GM06990 (cell line): ENCODE measurements around a stretch of chr19.

- RRBS: 97% methylated on average over 17 of the region's 71 CpGs
Measured at GRCh38 chr19:3381600-3382629, 15.5 kb downstream of the NFIC start.

DNA sequence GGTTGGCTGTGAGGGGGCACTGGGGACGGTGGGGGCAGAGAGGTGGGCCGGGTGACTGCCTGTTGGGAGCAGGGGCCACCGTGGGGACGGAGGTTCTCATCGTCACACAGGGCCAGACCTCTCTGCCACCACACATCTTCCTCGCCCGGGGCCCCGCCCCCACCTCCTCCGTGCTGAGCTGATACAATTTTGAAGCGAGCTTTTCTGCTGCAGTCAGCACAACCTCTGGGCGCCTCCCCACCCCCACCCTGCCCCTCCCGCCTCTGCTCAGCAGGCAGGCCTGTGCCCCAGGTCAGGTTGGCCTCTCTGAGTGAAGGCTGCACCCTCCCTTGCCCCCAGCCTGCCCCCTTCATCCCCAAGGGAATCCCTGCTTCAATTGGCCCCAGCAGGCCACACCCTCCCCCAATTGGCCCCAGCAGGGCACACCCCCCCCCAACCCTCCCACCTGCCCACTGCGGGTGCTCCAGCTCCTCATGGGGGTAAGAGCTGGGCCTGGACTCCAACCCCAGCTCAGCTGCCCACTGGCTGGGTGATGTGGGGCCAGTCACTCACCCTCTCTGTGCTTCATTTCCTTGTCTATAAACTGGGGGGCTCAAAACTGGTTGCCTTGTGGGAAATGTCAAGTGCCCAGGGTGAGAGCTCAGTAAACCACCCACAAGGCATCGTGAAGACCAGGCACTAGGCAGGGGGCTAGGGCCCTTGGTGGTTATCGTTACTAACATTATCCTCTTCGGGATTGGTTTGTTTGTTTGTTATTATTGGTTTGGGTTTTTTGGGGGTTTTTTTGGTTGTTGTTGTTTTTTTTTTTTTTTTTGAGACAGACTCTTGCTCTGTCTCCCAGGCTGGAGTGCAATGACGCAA is 18.6 kb downstream of the NFIC start:
- RRBS: 5% methylated on average over 4 of the region's 17 CpGs

DNA sequence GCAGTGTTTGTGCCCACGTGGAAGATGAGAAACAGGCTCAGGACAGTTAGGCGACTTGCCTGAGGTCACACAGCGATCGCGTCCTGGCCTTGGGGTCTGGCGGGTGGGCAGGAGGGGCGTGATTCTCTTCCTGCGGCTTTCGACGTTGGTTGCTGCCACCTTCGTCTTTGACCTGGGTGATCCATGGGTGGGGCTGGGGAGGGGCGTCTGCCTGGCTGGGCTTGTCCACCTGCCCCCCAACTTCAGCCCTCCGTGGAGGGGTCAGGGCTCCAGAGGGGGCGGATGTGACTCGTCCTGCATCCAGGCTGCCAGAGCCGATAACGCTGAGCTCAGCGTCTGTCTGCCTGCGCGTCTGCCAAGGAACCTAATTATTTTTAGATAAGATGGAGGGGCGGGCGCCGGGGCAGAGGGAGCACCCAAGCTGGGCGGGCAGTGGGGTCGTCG is 57.0 kb downstream of the SMIM24 start:
- RRBS: 92% methylated on average over 2 of the region's 26 CpGs

- RRBS: 3% methylated on average over 6 of the region's 46 CpGs
Measured at GRCh38 chr19:3506556-3507332, 633 bp downstream of the FZR1 start.

DNA sequence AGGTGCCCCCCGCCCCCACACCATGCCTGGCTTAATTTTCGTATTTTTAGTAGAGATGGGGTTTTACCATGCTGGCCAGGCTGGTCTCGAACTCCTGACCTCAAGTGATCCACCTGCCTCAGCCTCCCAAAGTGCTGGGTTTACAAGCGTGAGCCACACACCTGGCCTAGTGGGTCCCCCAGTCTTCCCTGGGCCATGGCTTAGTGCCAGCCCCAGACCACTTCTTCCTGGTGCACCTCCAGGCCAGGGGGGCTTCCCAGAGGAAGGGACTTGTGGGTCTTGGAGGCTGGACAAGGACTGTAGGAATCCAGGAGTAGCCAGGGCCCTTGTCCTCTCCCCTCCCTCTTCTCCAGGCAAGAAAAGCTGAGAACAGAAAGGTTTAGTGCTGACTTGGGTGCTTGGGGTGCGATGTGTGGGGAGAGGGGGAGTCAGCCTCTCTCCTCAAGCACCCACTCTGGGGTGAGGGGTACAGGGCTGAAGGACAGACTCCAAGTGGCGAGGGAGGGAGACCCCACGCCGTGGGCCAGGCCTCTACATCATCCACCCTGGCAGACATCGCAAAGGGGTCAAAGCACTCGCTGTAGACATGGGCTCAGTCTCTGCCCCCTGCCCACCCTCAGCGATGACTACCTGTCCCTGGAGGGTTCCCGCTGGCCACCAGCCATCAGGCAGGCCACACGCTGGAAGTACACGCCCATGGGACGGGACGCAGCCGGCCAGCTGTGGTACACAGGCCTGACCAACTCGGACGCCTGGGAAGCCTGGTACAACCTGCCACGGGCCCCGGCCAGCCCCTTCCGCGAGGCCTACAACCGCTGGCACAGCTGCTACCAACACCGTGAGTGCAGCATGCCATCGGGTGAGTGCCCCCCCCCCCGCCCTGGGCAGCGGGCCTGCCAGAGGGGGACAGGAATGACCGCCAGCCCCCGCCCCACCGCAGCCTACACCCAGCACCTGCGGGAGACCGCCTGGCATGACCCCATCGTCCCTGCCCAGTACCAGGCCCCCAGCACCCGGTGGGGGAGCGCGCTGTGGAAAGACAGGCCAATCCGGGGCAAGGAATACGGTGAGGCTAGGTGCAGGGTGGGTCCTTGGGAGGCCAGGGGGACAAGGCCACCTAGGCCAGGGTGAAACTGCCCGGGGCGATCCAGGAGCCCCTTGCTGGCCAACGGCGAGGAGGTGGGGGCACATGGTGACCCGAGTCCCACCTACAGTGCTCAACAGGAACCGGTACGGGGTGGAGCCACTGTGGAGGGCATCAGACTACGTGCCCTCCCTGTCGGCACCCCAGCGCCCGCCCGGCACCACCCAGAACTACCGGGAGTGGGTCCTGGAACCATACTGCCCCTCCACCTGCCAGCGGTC is 4.1 kb downstream of the TEKTIP1 start:
- RRBS: 95% methylated on average over 18 of the region's 53 CpGs

DNA sequence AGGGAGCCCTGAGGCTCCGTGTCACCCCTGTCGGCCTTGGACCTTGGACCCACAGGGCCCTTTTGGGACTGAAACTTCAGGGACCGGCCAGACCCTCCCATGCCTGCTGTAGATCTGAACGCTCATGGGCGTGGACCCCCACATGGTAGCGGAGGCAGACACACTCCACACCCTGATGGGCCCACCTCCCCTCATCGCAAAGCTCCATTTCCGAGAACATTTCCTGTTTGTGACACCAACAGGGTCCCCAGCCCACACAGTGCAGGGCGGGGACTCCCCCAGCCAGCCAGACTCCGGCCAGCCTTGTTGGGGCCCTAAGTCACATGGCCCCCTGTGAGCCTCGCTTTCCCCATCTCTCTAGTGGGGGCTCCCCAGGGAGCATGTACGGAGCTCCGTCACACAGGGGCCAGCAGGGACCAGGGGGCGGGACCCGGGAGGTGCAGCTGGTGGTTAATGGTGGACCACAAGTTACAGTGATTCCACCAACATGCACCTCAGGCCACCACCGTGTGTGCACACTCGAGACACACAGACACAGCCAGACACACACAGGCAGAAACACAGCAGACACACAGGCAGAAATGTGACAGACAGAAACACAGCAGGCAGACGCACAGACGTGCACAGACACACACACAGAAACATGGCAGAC is 1.7 kb downstream of the TBXA2R start:
- RRBS: 10% methylated on average over 2 of the region's 19 CpGs

DNA sequence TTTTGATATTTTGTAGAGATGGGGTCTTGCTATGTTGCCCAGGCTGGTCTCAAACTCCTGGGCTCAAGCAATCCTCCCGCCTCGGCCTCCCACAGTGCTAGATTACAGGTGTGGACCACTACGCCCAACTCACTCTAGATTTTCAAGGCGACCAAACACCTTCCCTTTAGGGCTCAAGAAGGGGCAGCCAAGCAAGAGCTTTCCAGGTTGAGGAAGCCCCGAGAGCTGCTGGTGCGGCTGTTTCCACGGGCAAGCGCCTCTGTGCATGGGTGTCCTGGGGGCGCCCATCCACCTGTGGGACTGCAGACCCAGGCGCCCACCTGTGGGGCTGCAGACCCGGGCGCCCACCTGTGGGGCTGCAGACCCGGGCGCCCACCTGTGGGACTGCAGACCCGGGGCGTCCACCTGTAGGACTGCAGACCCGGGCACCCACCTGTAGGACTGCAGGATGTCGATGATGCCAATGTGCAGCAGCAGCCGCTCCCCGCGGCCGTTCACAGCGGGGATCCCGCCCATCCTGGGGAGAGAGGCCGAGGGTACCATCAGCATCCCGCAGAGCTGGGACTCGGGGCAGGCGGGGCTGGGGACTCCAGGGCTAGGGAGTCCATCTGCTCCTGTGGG is 21.7 kb upstream of the CACTIN start:
- RRBS: no CpG with 5 or more reads among the region's 28 CpGs

GRCh38 chr19:3821733-3822394 is 35.7 kb upstream of the MATK start:
- RRBS: no CpG with 5 or more reads among the region's 47 CpGs

DNA sequence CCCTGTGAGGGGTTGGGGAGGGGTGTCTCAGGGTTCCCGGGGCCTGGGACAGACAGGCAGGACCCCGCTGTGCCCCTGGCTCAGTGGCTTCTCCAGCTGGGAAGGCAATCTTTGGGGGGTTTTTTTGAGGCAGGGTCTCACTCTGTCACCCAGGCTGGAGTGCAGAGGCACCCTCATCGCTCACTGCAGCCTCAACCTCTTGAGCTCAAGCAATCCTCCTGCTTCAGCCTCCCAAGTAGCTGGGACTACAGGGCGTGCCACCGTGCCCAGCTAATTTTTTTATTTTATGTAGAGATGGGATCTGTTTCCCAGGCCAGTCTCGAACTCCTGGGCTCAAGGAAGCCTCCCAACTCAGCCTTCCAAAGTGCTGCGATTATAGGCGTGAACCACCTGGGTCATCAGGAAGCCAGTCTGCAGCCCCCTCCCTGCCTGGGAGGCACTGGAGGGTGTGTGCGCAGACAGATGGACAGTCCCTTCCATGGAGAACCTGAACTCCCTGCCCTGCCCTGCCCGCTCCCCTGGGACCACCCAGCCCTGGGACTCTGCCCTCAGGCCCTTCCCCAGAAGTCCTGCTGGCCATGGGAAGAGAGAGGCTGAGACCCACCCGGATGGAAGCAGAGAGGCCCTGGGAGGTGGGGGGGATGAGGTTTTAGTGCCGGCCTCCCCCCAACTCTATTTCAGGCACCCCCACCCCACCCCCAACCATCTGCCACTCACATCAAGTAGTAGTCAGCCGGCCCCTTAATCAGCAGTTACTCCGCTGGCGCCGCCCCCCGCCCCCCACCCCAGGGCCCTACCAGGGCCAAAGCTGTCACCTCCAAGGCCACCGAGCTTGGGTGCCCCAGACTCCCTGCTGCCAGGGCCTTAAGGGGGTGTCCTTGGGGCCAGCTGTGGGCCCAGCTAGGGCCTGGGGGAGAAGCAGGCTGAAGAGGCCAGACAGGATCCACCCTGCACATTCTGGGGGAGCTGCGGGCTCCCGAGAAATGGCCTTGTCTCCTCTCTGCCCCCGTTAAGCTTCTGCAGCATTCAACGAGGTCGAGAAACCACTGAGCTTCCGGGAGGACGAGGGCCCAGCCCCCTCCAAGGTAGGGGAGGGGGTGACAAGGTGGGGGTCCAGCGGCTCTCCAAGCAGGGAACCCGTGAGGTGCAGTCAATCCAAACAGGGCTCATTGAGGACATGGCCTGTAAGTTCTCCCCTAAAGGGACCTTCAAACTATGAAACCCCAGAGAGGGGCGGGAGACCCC is 17.1 kb downstream of the NMRK2 start:
- RRBS: 25% methylated on average over 2 of the region's 28 CpGs

DNA sequence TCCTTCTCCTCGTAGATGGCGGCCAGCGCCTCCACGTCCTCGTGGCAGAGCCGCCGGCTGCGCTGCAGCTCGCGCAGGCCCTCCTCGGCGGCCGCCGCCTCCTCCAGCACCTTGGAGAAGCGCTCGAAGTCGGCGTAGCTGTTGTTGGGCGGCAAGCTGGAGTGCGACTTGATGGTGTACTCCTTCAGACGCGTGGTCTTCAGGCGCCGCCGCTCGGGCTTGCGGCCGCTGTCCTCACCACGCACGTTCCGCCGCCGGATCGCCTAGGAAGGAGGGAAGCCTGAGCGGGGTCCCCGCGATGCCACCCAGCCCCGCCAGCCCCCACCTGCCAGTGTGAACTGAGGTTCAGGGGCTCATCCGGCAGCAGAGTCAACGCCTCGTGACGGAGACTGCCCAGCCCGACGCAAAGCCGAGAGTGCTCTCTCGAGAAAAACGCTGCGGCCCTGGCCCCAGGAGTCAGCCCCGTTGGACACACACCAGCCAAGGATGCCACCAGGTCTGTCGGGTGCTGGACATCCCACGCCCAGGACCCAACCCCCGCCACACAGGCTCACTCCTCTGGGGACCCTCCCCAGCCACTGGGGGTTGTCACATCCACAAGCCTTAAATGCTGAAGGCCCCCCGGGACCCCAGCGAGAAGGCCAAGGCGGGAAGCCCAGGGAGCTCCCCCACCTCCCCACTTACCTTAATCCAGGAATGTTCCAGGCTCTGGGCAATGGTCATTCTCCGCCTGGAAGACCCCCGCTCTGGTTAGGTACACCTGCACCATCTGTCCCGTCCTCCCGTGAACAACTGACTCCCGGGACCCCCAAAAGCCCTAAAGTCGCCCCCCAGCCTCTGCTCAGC is 11.3 kb downstream of the DAPK3 start:
- RRBS: 98% methylated on average over 4 of the region's 61 CpGs

DNA sequence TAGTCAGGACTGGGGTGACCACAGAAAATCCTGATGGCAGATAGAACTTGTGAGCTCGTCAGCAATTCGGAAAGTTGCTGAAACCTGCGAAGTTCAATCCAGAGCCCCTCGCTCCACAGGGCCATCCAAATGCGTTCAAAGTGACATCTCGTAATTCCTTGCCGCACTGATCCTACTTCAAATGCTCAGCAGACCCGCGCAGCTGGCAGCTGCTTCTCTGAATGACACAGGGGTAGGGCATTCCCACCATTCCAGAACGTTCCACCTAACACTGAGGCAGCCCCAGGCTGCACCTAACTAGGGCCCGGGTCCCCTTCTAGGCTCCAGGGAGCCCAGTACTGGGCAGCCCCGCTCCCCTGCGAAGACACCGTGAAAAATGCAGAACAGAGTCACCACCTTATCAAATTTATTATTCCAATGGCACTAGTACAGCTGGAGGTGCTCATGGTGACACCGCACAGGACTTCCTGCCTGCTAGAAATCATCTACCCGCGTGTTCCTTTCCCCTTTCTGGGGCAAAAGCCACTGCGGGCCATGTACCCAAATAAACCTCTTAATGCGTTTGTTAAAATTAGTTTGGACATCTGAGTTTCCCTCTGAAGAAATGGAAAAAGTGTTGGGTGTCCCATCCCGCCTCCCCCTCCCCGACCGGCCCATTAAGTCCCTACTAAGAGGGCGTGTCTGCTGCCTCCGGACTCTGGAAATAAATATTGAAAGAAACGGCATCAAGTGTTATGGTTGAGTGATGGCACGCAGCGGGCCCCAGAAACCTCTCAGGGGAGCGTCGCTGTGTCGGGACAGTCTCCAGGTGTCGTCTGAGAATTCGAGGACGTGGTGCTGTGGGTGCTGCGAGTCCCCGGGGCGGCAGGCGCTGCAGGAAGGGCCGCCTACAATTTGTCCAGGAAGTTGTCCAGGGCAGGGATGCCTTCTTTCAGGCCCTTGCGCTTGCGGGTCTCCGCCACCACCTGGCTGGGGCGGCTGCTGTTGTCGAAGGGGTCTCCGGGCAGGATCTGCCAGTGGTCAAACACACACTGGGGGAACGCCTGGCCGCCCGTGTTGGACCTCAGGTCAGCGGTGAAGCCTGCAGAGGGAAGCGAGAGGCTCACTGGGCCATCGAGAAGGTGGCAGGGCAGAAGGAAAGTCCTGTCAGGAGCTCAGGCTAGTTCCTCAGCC is 5.2 kb upstream of the DAPK3 start:
- RRBS: no CpG with 5 or more reads among the region's 50 CpGs

GRCh38 chr19:3976840-3977378 is 6.0 kb upstream of the DAPK3 start:
- RRBS: 56% methylated on average over 4 of the region's 17 CpGs

DNA sequence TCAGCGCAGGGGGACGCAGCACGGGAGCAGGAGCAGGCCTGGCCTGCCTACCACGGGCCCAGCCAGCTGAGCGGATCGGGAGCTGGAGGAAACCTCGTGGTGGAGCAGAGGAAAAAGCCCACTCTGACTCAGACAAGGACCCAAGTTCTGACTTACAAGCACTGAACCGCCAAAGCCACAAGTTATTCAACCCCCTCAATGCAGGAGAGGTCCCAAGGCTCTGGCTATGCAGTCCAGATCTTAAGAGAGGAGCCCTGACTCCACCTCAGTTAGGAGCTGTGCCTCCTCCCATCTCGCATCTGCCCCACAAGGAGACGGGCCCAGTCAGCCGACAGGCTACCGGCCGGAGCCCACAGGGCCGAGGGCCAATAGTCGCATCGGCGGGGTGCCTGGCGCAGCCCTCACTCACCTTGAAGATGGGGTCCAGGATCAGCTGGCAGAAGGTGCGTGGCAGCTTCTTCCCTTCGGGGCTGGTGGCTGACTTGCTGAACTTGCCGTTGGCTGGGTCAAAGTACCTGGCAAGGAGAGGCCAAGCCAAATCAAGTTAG is 3.7 kb downstream of the EEF2 start:
- RRBS: no CpG with 5 or more reads among the region's 21 CpGs

- RRBS: 88% methylated on average over 19 of the region's 27 CpGs
Measured at GRCh38 chr19:4034170-4034859, 26.8 kb downstream of the PIAS4 start.

DNA sequence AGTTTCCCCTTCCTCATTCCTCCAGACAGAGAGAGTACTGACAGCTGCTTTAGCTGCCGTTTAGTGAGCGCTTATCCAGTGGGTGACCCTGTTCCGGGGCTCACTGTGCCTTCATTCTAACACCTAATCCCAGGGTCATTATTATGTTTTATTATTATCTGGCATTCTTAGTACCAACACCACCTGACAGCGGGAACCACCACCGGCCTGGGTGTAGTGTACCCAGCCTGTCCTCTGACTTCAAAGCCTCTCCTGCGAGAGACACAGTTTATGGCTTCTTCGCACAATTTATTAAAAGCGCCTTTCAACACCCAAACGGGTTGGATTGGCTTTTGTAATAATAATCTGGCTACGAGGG is 1.3 kb upstream of the ZBTB7A start:
- RRBS: 10% methylated on average over 3 of the region's 10 CpGs

DNA sequence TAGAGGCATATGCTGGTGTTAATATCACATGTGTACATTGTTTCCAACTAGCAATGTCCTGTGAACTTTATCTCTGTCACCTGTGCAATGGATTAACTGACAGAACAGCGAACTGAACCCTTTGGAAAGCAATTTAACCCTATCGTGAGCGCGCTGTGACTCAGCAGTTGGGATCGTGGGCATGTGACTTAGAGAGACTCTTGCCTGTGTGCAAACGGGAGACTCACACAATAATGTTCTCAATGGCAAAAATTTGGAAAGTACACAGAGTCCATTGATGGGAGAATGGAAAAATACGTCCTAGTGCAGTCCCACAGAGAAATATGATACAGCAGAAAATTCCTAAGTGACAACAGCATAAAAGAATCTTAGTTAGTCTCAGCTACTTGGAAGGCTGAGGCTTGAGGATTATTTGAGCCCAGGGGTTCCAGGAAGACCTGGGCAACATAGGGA is 7.1 kb upstream of the MAP2K2 start:
- RRBS: no CpG with 5 or more reads among the region's 7 CpGs

DNA sequence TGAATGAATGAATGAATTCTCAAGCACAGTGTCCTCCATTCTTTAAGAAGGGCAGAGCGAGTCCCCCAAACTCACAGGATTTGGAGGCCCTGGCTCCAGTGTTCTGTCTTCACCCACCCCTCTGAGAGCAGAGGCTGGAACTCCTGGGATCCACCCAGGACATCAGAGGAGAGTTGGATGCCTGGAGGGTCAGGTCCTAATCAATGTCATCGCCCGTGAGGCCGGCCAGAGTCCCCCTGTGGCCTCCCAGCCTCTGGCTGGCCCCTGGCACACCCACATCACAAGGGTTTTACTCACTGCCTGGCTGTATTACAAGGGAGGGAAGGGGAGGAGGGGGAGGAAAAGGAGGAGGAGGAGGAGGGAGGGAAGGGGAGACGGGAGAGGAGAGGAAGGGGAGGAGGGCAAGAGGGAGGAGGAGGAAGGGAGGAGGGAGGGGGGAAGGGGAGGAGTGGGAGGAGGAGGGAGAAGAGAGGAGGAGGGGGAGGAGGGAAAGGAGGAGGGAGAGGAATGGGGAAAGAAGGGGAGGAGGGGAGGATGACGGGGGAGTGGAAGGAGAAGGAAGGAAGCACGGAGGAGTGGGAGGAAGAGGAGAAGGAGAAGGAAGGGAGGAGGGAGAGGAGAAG is 8.5 kb upstream of the CREB3L3 start:
- RRBS: no CpG with 5 or more reads among the region's 7 CpGs

DNA sequence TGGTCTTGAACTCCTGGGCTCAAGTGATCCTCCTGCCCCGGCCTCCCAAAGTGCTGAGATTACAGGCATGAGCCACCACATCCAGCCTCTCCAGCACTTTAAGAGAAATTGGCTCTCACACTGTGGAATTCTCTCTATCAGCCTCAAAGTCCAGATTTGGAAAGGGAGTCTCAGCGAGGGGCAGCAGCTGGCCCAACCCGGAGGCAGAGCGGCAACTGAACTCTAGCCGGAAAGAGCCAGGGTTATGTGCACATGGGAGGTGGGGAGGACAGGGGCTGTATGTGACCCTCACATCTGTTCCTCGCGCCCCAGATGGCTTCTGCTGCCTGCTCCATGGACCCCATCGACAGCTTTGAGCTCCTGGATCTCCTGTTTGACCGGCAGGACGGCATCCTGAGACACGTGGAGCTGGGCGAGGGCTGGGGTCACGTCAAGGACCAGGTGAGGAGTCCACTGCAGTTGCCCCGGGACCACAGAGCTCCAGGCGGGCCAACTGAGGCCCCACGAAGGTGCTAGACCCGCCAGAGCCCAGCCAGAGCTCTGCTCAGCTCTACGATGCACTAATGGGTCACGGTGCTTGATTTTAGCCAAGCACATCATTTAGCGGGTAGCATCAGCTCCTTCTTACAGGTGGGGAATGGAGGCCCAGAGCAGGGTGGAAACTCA is 1.3 kb downstream of the CREB3L3 start:
- RRBS: 56% methylated on average over 4 of the region's 20 CpGs

GRCh38 chr19:4186308-4187205 is 4.1 kb downstream of the ANKRD24 start:
- RRBS: no CpG with 5 or more reads among the region's 24 CpGs

DNA sequence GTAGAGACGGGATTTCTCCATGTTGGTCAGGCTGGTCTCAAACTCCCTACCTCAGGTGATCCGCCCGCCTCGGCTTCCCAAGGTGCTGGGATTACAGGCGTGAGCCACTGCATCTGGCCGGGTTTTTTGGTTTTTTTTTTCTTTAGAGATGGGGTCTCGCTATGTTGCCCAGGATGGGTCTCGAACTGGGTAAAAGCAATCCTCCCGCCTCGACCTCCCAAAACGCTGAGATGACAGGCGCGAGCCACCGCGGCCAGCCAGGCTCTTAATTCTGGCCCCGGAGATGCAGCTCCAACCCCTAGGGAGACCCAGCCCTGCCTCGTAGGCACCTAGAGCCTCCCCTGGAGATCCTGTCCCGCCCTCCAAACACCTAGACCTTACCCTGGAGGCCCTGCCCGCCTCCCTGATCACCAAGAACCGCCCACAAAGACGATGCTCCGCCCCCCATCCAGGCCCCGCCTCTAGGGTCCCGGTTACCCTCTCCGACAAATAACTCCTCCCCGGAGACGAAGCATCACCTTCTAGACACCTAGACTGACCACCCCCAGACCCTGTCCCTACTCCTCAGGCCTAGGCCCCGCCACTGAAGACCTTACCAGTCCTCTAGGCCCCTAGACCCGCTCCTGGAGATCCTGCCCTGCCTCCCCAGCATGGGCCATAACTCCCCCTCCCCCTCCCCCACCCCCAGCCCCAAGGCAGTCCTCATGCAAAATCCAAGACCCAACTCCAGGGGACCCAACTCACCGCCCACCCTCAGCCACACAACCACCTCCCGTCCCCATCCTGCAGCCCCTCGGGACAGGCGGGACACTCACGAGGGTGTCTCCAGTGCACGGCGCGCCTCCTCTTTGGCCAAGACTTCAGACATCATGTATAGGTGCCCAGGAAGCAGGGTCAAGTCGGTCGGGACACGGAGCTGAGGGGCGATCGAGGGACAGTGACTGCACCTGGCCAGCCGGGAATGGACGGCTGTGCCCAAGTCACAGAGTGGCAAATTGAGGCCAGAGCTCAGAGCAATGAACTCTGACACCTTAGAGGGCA is 9.2 kb downstream of the STAP2 start:
- RRBS: no CpG with 5 or more reads among the region's 44 CpGs